Psoas muscle (tissue), 2 donors: ENCODE measurements around a stretch of chr5.

DNA sequence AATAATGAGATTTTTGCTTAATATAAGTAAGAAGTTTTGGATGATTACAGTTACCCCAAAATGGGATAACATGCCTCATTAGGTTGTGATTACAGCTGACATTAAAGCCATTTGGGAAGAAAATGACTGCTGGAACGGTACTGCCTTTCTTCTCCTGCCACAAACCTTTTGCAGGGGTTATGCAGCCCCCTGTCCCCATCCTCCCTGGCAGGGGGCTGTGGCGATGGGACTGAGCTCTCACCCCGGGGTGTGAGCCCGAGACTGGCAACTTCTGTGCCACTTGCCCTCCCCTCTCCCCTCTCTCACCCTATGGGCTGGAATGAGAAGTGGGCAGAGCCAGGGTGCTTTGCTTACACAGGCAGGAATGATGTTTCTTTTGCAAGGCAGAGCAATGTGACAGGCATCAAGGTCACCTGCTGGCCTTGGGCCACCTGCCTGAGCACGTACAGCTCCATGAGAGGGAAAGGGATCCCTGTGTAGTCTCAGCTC lies 252.6 kb upstream of the DAP start:
- PRO-cap, 2 experiments, result no peak in any of the 2 experiments

DNA sequence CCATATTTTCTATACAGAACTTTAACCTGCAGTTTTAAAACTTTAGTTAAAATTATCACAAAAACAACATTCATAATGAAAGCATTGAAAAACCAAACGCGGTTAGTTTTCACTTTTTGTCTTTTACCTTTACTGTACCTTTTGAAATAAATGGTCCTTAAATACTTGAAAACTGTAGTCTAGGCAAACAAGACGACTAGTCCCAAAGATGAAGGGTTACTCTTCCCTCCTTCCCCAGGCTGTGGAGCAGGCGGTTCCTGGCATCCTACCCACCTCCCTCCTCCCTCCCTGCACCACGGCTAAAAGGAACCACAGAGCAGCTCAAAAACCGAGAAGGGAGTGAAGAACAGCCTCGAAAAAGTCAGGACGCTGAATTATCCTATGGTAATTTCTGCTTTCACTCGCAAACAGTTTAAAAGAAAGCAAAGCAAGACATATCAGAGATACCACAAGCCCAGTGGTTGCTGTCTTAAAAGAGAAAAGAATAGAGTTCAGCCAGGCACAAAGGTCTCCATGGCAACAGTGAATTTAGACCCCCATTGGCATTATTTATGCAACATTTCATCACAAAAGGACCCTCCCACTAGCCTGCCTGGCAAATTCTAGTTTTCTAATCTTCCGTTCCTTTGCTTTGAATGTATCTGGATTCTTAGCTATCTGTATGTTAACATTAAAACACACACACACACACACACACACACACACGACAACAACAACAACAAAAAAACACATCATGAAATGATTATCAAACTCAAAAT lies 315.5 kb downstream of the CTNND2 start:
- PRO-cap, 2 experiments, result no peak in any of the 2 experiments

GRCh38 chr5:11902118-11902825 lies 2.0 kb downstream of the CTNND2 start:
- PRO-cap, 2 experiments, result no peak in any of the 2 experiments

DNA sequence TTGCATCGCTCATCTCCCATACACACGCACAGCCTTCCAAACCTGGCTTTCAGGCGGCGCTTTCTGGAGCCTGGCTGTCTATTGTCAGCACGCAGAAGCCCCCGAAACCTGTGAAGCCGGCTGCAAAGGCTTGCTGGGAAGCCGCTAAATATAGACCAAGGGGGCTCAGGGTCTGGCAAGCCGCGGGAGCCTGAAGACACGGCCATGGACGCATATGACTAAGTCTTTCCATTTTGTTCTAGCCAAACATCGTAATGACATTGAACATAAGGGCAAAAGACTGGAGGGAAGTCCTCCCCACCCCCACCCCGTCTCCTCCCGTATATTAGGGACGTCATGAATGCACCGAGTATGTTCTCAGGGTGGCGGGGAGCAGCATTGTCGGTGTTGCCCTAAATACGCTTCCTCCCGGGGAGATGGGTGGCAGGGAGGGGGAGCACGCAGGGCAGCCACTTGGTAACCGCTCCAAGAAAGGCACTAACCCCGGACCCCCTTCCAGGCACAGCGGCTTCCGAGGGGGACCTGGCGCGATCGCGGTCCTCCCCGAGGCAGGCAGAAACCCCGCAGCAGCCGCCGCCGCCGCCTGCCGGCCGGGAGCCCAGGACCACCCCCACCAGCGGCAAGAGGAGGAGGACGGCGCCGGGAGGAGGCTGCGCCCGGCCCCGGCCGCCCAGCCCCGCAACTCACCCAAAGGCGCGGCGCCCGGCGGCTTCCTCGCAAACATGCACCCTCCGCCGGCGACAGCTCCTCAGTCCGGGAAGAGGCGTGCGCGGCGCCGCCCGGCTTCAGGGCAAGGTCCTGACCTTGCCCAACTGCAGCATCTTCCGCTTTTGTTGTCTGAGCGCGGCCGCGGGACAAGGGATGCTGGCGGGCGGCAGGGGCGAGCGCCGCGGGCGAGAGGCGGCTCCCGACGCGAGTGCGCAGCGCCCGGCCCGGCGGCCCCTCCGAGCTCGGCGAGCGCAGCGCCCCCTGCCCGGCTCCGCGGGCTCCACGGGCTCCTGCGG lies 814 bp downstream of the CTNND2 start:
- PRO-cap, 2 experiments, result no peak in any of the 2 experiments

DNA sequence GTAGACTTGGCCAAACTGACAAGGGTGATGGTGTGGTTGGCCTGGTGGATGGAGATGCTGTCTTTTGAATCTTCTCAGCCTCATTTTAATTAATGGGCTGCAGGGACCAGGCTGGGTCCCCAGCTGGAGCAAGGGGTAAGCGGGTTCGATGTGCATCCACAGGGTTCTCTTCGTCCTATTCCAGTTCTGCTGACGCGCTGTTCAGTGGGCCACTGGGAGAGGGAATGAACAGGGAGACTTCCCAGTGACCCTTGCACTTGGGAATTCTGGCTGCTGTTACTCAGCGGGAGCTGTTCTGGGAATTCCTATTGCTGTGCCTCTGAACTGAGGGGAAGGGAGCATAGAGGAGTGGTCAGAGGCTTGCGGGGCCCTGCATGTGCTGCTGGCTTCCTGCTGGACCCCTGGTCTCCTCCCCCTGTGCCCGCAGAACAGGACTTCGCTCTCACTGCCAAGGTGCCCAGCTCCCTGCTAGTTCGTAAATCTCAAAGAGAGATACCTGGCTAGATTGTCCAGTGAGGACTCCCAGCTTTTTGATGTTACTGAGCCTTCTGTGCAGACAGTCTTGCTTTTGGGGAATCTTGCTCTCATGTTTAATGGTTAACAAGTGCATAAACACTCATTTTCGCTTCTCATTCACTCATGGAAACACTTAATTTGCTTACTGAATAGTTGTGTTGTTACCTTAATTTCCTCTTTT lies 5.8 kb downstream of the TRIO start:
- PRO-cap, 2 experiments, result no peak in any of the 2 experiments

DNA sequence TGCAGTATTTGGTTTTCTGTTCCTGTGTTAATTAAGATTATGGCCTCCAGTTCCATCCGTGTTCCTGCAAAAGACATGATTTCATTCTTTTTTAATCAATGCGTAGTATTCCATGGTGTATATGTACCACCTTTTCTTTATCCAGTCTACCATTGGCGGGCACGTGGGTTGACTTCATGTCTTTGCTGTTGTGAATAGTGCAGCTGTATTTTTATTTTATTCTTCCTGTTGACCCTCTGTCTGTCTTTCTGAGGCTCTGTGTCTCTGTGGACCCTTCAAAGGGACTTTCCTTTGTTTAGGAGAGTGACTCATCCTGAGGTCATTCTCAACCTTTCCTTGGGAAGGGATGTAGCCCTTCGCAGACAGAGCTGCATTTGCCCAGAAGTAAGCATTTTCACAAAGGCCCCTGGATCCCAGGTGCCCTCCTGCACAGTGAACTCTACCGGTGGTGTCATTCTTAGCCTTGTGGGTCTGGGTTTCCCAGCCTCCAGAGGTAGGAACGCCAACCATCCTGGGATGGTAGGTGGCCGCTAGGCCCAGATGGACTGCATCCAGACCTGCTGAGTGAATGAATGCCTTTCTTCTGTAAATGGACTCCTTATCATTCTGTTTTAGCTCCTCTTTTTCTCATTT lies 22.3 kb downstream of the TRIO start:
- PRO-cap, 2 experiments, result no peak in any of the 2 experiments

DNA sequence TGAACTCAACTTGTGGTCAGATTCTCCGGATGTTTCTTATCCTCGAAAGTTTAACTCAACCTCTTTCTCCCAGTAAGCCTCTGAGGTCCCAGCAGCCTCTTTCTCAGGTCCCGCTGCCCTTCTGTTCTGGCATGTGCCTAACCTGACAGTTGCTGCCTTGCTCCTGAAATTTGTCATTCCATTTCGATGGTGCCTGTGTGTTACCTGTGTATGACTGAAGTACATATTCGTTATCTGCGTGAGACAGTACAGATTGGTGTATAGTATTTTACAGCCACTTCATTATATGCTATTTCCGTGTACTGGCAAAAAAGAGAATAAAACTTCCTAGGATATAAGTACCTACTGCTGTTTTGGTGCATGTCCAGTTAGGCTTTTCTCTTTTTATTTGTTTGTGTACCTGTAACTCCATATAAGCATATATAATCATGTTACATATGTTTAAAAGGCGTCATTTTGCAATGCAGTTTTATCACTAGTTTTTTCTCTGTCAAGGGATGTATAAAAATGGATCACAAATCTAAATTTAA lies 63.4 kb downstream of the TRIO start:
- PRO-cap, 2 experiments, result no peak in any of the 2 experiments

GRCh38 chr5:14256929-14257777 lies 114.0 kb downstream of the TRIO start:
- PRO-cap, 2 experiments, result no peak in any of the 2 experiments

DNA sequence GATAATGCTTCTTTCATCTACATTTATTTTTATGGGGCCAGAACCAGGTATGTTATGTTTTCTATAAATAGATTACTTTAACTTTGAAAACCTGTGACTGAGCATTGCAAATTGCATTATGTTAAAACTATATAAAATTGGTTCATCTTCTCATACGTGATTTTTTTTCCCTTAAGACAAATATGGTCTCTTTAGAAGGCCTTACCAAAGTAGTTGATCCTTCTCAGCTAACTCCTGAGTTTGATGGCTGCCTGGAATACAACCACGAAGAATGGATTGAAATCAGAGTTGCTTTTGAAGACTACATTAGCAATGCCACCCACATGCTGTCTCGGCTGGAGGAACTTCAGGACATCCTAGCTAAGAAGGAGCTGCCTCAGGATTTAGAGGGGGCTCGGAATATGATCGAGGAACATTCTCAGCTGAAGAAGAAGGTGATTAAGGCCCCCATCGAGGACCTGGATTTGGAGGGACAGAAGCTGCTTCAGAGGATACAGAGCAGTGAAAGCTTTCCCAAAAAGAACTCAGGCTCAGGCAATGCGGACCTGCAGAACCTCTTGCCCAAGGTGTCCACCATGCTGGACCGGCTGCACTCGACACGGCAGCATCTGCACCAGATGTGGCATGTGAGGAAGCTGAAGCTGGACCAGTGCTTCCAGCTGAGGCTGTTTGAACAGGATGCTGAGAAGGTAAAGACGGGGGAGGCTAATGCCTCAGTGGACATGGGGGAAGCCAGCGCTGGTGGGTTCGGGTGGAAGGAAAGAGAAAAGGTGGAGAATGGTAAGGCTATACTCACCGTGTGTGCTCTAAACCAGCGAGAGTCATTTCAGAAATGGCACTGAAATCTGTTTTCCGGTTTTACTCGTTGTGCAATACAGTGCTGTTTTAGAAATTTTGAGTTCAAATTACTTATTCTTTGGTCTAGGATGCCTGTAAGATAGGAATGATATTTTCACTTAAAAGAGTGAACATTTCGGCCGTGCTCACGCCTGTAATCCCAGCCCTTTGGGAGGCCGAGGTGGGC lies 147.7 kb downstream of the TRIO start:
- PRO-cap, 2 experiments, result no peak in any of the 2 experiments

DNA sequence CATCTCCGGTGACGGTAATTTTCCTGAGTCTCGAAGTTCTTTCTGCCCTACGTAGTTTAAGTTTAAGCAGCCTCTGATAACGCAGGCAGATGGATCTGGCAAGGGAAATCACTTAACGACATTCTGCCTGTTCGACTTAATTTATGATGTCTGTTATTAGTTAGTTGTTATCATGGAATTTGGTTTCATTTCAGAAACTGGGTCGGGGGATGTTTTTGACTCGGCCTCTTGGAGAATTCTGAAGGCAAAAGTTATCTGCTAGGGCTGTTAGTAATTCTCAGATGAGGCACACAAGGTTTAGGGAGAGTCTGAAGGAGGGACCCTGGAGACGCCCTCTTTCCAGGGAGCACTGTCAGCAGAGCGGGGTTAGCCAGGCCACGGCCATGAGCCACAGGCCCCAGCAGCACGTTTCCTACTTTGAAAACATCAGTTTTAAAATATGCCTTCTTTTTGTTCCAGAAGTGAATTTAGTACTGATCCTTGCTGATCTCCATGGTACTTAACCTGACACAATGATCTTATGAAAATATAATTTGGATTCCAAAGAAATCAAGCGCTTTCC lies 171.0 kb upstream of the OTULINL start:
- PRO-cap, 2 experiments, result no peak in any of the 2 experiments

DNA sequence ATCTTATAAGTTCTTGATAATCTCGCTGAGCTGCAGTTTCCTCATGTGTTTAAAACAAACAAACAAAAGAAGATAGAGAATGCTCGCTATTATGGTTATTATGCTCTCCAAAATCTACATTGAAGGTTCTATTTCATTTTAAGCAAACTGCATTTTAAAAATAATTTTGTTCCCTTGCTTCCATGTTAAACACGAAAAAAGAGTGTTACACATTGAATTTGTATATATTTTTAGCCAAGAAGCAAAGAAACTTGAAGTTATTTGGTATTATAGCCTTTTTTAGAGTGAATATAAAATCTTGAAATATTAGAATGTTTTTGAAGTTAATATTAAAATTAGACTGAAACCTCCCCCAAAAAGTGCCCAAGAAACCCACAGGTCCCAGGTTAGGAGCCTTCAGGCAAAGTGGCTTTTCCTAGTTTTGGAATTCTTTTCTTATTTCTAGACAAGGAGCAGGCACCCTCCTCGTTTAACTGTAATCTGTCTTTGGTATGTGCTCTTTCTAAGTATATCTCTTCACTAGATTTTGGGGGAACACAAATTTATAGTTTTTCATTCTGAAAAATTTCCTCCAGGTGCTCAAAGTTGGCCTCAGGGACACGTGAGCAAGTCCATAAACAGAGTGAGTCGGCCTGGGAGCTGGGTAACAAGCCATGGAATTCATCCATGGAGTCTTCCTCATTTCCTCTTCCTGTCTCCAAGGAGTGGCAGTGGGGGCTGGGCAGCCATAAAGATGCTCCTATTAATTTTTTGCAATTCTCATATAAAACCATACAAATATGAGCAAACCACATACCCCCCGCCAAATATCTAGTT lies 136.9 kb upstream of the OTULINL start:
- PRO-cap, 2 experiments, result no peak in any of the 2 experiments

DNA sequence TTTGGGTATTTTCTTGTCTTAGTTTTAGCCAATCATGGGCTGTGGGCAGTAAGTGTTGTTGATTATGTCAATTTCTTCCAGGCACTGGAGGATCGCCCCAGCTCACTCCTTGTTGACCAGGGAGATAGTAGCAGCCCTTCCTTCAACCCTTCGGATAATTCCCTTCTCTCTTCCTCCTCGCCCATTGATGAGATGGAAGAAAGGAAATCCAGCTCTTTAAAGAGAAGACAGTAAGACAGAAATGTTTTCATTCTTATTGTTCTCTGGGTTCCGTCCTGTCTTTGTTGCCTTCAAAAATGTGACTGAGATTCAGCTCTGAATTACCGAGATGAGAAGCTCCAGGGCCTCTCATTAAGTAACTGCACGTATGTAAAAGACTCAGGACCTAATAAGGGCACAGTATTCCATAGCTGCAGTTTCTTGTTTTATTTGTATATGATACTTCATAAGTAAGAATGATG lies 110.3 kb upstream of the OTULINL start:
- PRO-cap, 2 experiments, result no peak in any of the 2 experiments

DNA sequence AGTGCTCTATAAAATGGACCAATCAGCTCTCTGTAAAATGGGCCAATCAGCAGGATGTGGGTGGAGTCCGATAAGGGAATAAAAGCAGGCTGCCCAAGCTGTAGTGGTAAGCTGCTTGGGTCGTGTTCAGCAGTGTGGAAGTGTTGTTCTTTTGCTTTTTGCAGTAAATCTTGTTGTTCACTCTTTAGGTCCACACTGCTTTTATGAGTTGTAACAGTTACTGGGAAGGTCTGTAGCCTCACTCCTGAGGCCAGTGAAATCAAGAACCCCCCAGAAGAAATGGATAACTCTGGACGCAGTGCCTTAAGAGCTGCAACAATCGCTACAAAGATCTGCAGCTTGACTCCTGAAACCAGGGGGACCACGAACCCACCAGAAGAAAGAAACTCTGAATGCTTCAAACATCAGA lies 3.4 kb upstream of the OTULINL start:
- PRO-cap, 2 experiments, result no peak in any of the 2 experiments

DNA sequence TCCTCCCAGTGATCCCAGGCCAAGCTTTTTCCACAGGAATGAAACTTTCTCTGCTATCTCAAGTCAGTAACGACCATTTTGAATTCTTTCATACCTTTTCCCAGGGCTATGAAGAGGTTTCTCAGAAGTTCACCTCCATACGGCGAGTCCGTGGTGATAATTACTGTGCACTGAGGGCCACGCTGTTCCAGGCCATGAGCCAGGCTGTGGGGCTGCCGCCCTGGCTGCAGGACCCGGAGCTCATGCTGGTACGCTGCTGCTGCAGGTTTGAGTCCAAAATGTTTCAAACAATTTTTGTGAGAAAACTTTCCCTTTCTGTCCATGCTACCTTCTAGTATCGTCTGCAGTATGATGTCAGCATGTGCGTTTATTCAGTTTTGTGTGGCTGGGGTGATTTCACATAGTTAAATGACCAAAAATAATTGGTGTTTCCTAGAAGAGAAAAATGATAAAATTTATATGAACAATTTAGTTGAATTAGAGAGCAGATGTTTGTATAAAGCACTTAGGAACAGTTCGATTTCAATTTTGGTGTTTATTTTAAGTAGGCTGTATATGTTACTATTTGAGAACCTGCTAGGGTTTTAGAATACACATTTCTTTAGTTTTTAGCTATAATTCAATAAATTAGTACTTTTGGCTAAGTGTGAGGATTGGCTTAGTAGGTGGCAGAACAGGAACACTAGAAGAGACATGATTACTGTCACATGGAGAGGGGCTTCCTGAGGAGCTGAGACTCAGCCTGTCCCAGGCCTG lies 17.0 kb downstream of the OTULIN start:
- PRO-cap, 2 experiments, result no peak in any of the 2 experiments

DNA sequence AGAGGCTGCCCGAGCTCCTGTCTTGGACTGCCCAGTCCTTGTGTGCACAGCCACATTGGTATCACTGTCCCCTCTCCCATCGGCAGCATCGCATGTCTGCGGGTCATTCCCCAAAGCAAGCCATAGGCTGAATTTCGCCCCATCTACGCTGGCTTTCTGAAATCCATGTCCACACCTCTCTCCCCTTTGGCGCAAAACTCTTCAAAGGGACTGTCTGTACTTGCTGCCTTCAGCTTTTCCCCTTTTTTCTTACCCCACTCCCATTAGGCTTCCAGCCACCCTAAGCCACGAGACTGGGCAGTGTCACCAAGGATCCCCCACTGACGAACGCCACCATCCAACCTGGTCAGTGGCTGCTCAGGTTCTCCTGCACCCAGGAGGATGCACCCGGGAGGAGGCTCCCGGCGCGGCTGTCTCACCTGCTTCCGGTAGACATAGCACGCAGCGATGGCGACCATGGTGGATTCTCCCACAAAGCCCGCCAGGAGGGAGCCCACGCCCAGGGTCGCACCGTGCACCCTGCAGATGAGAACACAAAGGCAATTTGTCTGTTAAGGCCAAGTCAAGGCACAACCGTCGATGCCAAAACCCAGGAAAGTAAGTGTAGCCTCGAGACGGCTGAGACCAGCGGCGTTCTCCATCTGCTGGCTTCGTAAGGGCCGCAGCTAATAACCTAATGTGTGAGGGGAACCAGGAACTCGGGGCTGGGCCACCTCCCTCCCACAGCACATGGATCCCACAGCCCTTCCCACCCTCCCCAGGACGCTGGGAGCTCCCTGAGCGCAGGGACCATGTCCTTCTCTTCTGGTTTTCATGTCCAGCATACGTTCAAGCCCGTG lies 48.2 kb downstream of the OTULIN start:
- PRO-cap, 2 experiments, result no peak in any of the 2 experiments

DNA sequence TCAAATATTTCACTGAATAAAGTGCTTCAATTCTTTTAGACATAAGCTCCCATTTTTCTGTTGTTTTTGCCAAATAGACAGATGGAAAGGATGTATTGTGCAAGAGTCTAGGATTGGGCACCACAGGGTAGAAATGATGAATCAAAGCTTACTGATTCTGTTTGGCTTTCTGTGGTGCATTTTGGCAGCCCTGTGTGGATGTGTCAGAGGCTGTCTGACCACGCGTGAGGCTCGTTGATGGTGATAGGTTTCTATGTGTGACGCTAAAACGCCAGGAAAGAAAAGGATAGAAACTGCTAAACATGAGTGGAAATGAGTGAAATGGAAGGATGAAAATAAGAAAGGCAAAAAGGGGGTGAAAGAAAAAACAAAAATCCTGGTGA lies 54.6 kb downstream of the ANKH start:
- PRO-cap, 2 experiments, result no peak in any of the 2 experiments

DNA sequence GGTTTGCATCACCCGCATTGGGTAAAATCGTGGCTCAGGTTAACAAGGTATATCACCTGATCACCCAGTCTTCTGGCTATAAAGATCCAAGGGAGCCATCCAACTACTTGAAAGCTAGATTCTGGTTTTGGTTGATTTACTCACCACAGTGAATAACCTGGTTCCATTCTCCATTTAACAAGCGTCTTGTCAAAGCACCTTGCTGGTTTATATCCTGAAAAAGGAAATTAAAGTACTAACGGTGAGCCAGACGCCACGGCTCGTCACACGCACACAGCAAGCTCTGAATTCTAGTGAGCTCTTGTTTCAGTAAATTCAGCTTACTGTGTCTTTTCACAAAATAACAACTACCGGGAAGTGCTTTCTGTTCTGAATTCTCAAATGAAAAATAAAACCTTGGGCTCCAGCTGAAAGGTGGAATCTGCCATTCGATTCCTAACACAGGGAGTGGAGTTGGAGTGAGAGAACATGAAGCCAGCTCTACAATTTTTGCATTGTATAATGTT lies 74.5 kb upstream of the FBXL7 start:
- PRO-cap, 2 experiments, result no peak in any of the 2 experiments

- PRO-cap, 2 experiments, result no peak in any of the 2 experiments
Observed at GRCh38 chr5:15757516-15758602, 257.9 kb downstream of the FBXL7 start.

DNA sequence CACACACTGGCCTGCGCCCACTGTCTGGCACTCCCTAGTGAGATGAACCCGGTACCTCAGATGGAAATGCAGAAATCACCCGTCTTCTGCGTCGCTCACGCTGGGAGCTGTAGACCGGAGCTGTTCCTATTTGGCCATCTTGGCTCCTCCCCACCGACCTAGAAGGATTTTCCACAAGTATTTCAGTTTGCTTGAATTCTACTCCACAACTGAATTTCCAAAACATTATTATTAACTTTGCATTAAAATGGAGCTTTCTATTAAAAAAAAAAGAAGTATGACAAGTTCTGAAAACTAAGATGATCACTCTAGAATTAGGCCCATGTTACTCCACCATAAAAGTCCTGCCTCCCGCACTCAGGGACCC lies 267.2 kb downstream of the MARCHF11 start:
- PRO-cap, 2 experiments, result no peak in any of the 2 experiments

- PRO-cap, 2 experiments, result peak in 1 of 2 experiments; most common plus-strand start chr5:16466342 (in 1); most common minus-strand start chr5:16466162 (in 1)
Observed at GRCh38 chr5:16466048-16466654, 551 bp upstream of the ZNF622 start.